Epidermal melanocyte (primary cell): Measurements from ENCODE around the genes MAPRE1, BPIFB4 and PIGU.

- RRBS, result 2% methylated on average over 50 of the region's 97 CpGs
Observed at GRCh38 chr20:32819605-32820570, at the start of gene MAPRE1. MAPRE1 (plus strand) TSS chr20:32819954.

DNA sequence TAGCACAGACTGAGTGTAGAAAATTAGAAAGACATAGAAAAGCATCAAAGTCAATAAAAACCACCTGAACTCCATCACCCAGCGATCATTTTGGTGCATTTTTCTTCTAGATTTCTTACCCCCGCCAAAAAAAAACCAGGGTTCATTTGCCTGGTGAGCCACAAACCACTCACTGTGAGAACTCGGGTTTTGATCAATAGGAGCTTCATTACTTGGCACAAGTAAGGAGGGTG lies 36.5 kb downstream of the SUN5 start:
- RRBS, result no CpG with 5 or more reads among the region's 3 CpGs

GRCh38 chr20:33079351-33079872 lies at the start of gene BPIFB4:
BPIFB4 (plus strand) TSS chr20:33079643.
- RRBS, result no CpG with 5 or more reads among the region's 5 CpGs

DNA sequence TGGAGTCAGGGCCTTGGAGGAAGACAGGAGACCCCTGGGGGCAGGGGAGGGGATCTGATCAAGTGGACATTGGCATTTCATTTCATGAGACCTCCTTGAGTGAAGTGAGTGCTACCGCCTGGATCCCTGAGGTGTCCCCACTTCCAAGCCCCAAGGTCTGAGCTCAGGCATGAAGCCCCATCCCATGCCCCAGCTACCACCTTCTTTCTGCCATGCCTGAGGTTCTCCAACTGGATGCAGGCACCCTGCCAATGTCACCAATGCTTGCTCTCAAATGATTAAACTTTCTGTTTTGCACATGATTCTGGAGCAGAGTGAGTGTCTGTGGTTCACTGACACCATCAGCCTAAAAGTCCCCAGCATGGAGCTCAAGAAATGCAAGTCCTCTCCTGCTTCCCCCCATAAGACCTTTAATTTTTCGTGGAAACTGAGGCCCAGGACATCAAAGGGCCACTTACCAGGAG lies 43.7 kb upstream of the BPIFA2 start:
- RRBS, result no CpG with 5 or more reads among the region's 2 CpGs

- RRBS, result no CpG with 5 or more reads among the region's 6 CpGs
Observed at GRCh38 chr20:33167682-33168091, 272 bp upstream of the BPIFA2 start.

DNA sequence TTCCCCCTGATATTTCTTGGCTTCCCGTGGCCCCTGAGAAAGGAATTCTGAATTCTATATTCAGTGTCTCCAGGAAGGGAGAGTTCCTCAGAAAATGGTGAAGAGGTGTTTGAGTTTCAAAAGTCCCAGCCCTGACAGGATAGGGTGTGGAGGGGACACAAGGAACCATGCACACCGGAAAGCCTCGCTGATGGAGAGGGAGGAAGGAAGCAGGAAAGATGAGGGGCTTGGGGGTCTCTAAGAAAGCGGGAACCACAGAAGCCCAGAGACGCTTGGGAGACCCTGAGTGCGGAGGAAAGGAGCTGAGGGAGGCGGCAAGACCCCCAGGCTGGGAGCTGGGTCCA lies 49.6 kb downstream of the BPIFB1 start:
- RRBS, result no CpG with 5 or more reads among the region's 7 CpGs

- RRBS, result no CpG with 5 or more reads among the region's 7 CpGs
Observed at GRCh38 chr20:33477307-33477962, 12.5 kb upstream of the CBFA2T2 start.

- RRBS, result no CpG with 5 or more reads among the region's 8 CpGs
Observed at GRCh38 chr20:33507541-33508349, 17.8 kb downstream of the CBFA2T2 start.

DNA sequence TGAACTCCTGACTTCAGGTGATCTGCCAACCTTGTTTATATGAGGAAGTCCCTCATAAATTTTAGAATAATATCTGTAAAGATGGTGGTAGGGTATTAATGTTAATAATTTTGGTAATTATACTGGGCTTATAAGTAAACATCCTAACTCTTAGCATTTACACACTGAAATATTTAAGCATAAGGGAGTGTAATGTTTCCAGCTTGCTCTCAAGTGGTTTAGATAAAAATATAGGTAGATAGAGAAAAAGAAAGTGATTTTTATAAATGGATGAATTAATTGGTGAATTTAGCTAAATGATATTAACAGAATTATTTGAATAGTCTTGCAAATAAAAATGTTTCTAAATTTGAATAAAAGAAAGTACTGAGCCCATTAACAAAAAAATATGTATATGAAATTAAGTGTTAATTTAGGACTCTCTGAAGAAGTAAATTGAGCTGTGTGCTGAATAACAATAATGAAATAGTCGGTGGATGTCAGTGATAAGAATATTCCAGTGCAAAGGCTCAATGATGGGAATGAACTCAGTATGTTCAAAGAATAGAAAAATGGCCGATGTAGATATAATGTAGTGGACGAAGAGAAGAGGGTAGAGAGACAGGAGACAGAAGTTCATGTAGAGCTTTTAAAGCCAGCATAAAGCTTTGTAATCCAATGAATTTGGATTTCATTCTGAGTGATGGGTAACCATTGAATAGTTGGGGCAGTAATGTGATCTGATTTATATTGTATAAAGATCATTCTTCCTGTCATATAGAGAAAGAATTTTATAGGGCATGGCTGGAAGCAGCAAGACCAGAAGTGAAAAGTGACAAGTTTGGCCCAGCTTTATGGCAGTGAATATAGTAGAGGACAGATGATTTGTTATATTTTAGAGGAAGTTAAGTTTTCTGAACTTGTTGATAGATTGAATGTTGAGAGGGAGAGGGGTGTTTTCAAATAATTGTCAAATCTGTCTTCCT lies 82.5 kb downstream of the CBFA2T2 start:
- RRBS, result no CpG with 5 or more reads among the region's 3 CpGs

- RRBS, result 49% methylated on average over 4 of the region's 8 CpGs
Observed at GRCh38 chr20:33654880-33655324, 7.2 kb upstream of the C20orf144 start.

DNA sequence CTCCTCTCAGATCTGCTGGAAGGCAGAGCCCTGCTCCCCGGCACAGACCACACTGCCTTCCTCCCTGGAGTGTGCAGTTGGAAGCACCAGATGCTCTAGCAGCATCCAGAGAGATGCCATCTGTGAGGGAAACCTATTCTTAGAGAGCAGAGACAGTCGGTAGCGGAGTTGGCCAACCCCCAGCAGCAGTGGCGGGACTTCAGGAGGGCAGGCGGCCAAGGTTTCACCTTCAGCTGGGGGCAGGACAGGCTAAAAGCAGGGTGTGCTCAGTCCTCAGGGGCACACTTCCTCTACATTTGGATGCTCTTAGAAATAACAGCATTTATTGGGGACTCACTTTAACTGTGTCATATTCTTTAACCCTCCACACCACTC lies 16.8 kb upstream of the E2F1 start:
- RRBS, result no CpG with 5 or more reads among the region's 5 CpGs

GRCh38 chr20:33838027-33838658 lies 27.0 kb downstream of the CHMP4B start:
- RRBS, result no CpG with 5 or more reads among the region's 8 CpGs

- RRBS, result no CpG with 5 or more reads among the region's 1 CpG
Observed at GRCh38 chr20:33855853-33856341, 44.7 kb downstream of the CHMP4B start.

GRCh38 chr20:34190674-34191137 lies 50.5 kb upstream of the ASIP start:
- RRBS, result 7% methylated on average over 2 of the region's 3 CpGs

- RRBS, result no CpG with 5 or more reads among the region's 12 CpGs
Observed at GRCh38 chr20:34299172-34300011, 3.8 kb downstream of the AHCY start.

GRCh38 chr20:34458633-34459358 lies 57.4 kb upstream of the DYNLRB1 start:
- RRBS, result no CpG with 5 or more reads among the region's 5 CpGs

DNA sequence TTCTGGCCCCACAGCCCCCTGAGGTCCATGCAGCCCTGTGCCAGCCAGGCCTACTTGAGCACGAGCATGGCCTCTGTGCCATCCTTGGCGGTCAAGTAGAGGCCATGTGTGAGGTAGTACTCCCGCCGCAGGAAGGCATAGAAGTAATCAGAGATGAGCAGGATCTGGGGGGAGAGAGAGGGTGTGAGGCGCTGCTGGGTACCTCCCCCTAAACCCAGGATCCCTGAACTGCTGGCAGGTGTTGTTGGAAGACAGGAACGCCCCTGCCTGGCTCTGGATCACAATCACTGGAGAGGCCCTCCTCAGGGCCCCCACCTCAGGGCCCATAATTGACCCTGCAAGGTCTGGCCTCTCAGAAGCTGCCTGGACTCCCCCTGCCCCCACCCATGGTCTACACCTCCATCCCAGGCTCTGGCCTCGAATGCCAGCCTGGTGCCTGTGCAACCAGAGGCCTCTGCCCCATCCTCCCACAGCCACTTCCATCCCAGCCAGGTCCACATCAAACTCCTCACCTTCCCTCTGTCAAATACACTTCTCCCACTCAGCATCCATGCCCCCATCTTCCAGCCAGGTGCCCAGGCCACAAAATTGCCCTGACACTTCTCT lies 2.4 kb downstream of the MAP1LC3A start:
- RRBS, result no CpG with 5 or more reads among the region's 7 CpGs

GRCh38 chr20:34579182-34579560 lies 20.7 kb downstream of the MAP1LC3A start:
- RRBS, result no CpG with 5 or more reads among the region's 6 CpGs

GRCh38 chr20:34676412-34677478 lies at the start of gene PIGU:
PIGU (minus strand) TSS chr20:34677092.
- RRBS, result 6% methylated on average over 11 of the region's 76 CpGs

DNA sequence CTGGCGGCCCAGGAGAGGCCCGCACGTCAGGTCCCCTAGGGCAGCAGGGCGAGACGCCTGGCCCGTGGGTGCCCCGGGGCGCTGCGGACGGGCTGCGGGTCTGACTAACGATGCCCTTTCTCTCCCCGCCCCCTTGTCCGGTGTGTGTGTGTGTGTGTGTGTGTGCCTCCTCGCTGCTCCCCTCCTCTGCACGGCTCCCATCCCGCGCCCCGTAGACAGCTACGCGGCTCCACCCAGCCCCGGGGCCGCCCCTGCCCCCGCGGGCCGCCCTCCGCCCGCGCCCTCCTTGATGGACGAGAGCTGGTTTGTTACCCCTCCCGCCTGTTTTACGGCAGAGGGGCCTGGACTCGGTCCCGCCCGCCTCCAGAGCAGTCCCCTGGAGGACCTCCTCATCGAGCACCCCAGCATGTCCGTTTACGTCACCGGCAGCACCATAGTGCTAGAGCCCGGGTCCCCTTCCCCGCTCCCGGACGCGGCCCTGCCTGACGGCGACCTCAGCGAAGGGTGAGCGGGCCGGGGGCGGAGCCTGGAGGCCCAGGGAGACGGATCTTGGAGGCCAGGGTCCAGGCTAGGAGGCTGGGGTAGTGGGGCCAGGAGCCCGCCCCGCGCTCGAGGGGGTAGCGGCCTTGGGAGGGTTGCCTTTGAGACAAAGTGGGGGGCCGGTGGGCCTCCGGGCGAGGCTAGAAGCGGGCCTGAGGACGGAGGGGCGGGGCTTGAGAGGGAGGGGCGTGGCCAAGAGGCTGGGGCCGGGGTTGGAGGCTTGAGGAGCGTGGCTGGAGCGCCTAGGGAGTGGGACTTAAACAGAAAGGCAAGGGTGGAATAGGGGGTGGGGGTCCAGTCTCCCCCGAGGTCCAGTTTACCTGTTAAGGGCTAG lies 5.1 kb downstream of the TP53INP2 start:
- RRBS, result 3% methylated on average over 31 of the region's 67 CpGs